Measurements from ENCODE around the genes BATF2, SNX15, ZNHIT2 and POLA2.

- RRBS: no CpG with 5 or more reads among the region's 14 CpGs
These were observed 19.2 kb upstream of the EHD1 start for GRCh38 chr11:64897519-64898024.

DNA sequence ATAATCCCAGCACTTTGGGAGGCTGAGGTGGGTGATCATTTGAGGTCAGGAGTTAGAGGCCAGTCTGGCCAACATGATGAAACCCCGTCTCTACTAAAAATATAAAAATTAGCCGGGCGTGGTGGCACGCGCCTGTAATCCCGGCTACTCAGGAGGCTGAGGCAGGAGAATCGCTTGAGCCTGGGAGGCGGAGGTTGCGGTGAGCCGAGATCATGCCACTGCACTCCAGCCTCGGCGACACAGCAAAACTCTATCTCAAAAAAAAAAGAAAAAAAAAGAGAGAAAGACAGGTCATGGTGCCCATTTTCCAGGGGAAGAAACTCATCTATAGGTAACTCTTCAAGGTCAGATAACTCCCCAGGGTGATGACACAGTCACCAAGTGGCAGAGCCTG is 8.7 kb downstream of the ATG2A start:
- RRBS: no CpG with 5 or more reads among the region's 12 CpGs

GRCh38 chr11:64925174-64925687 is 742 bp downstream of the PPP2R5B start:
- RRBS: 8% methylated on average over 1 of the region's 10 CpGs

GRCh38 chr11:64971681-64971895 is 320 bp downstream of the MAJIN start:
- RRBS: 13% methylated on average over 12 of the region's 16 CpGs

GRCh38 chr11:64996693-64997332 is at the start of gene BATF2:
Gene BATF2, minus strand, starts transcription at chr11:64996971.
- RRBS: no CpG with 5 or more reads among the region's 11 CpGs

DNA sequence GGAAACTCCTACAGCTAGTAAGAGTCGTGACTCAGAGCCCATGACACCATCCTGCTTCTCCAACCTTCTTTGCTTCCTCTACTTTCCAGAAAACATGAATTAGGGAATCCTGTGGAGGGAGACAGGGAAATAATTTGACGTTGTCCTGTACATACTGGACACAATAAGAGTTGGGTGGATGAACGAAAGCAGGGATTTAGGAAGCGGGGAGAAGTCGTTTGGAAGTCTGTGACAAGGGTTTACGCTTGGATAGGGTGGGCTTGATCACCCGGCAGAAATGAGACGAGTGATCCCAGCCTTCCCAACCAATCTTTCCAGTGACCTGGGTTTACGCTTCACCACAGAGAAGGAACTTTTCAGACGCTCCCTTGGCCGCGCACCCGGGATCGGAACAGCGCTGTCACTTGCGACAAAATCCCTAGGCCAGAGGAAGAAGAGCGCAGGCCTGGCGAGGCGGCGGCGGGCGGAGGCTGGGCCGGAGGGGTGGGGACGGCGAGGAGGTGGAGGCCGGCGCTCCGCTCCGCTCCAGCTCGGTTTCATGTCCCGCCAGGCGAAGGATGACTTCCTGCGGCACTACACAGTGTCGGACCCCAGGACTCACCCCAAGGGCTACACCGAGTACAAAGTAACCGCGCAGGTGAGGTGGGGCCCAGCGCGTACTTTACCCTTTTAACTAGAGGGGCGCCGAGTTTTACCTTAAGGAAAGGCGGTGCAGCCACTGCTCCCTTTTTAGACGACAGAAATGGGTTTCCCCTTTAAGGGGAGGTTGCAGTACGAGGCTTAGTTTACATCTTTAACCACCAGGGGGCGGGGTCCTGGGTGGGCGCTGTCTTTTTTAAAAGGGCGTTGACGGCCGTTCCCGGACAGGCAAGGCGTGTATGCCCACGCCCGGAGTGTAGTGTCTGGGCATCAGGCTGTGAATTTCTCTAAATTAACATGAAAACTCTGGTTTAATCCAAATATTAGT is at the start of gene SNX15:
Gene SNX15, plus strand, starts transcription at position 440 of the 967 bp plus-strand sequence.
- RRBS: under 1% methylated on average over 15 of the region's 53 CpGs

GRCh38 chr11:65117274-65118218 is at the start of gene ZNHIT2:
Gene ZNHIT2, minus strand, starts transcription at chr11:65117701.
- RRBS: 2% methylated on average over 48 of the region's 89 CpGs

DNA sequence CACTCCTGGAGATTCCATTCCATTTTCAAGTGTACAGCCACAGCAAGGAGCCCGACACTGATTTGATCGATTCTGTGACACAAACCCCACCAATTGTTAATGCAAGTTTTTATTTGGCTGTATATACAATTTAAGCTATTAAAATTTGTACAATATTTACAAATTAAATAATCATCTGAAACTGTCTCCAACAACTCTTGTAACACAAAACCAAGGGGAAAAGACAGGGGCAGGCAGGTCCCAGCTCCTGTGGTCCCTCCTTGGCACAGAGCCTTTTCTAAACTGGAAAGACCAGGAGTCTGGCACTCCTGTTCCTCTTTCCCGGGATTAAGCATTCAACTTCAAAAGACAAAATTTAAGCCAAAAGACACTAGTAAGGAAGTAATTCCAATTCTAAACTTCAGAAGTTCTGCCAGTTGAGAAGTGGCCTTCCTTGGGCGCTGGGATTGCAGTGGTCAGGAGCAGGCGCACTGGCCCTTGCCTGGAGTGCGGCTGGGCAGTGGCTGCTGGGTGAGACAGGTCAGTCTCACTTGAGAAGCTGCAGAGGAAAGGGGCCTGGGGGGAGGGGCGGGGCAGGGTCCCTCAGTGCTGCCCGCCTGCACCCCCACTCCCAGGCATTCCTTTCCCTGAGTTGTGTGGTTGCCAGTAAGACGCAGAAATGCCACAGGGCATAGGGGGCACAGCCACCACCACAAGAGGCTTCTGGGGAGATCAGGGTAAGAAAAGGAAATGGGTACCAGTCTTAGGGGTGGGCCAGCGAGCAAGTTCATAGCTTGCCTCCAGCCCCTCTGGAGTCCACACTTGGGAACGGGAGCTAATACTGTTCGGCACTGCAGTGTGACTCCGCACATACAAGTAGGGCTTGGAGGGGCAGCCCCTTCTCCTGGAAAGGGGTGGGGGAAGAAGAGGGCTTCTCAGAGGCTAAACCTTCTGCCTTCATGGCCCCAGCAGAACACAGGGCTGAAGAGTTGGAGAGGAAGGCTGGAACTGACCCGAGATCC is 5.4 kb downstream of the MRPL49 start:
- RRBS: no CpG with 5 or more reads among the region's 14 CpGs

- RRBS: no CpG with 5 or more reads among the region's 5 CpGs
These were observed 4.7 kb upstream of the SPDYC start for GRCh38 chr11:65165276-65165719.

DNA sequence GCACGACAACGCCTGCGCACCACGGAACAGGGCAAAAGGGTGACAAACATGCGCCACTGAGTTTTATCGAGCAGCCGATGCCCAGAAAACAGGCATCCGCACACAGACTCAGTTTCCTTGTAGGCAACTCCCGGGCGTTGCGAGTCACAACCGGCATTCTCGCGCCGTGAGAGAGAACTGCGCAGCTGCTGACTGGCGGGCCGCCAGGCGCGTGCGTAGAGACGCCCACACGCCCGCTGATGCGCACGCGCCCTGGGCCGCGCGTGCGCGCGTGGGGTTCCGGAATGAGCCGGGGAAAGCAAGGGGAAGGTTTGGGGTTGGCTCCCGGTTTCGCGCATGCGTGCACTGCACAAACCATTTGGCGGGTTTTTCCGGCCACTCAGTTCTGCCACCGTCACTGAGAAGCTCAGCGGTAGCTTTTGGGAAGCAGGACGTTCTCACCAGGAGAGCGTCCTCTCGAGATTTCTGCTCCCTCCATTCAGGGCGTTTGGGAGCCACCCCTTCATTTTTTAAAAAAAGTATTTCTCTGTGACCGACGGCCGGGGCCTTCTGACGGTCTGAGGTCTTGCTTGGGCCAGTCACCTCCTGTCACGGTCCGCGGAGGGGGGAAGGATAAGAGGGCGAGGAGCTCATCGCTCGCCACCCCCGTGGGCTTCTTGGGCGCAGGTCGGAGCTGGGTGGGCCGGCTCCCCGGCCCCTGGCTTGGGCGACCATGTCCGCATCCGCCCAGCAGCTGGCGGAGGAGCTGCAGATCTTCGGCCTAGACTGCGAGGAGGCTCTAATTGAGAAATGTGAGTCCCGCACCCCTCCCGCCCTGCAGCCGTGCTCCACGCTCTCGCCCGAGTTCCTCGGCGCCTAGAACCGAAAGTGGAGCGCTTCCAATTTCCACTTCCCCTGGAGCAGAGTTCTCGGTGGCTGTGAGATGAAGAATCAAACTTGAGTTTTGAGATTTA is at the start of gene POLA2:
Gene POLA2, plus strand, starts transcription at position 382 of the 953 bp plus-strand sequence.
- RRBS: 4% methylated on average over 3 of the region's 79 CpGs

DNA sequence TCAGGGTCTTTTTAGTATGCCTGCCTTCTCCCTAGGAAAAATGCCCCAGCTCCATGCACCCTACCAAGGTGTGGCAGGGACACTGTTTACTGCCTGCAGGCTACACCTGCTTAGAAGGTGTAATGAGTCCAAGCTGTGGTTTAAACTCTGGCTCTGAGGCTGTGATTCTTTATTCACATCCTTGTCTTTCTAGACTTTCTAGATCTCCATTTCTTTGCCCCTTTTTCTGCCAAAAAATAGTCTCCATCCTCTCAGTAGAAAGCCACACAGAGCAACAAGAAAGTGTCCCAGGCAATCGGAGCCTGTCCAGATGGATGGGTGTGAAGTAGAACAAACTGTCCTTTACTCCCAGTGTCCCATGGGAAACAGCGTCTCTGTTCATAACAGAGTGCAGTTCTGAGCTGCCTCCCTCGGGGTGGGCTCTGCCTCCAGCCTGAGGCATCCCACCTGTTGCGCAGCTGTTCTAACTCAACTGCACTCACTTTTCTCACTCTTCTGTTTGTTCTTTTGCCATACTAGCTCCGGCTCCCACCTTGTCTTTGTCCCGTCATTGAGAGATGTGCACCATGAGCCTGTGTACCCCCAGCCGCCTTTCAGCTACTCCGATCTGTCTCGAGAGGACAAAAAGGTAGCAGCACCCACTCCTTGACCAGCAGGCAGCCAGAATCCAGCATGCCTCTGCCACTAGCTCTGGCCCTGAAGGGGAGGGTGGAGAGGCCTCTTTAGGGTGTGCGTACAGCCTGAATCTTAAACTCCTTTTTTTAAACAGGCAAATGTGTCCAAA is 20.8 kb upstream of the CDC42EP2 start:
- RRBS: no CpG with 5 or more reads among the region's 10 CpGs

- RRBS: 11% methylated on average over 2 of the region's 44 CpGs
These were observed 421 bp downstream of the DPF2 start for GRCh38 chr11:65333973-65334572.

DNA sequence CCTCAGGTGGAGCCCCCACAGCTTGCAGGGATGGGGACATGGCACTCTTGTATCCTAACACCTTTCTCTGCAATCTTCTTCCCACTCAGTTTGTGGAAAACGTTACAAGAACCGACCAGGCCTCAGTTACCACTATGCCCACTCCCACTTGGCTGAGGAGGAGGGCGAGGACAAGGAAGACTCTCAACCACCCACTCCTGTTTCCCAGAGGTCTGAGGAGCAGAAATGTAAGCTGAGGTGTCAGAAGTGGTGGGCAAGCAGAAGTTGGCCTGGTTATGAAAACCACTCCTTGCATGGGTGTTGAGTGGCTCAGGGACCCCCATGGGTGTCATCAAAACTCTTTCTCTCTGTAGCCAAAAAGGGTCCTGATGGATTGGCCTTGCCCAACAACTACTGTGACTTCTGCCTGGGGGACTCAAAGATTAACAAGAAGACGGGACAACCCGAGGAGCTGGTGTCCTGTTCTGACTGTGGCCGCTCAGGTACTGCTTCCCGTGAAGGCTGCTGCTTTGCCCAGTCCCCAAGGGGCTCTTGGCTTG is 8.9 kb upstream of the TIGD3 start:
- RRBS: no CpG with 5 or more reads among the region's 7 CpGs

- RRBS: 8% methylated on average over 4 of the region's 11 CpGs
These were observed 4.3 kb downstream of the FRMD8 start for GRCh38 chr11:65390715-65391101.

- RRBS: 98% methylated on average over 3 of the region's 12 CpGs
These were observed 6.2 kb downstream of the FRMD8 start for GRCh38 chr11:65392436-65393220.

GRCh38 chr11:65429683-65430496 is 43.5 kb downstream of the FRMD8 start:
- RRBS: no CpG with 5 or more reads among the region's 10 CpGs

DNA sequence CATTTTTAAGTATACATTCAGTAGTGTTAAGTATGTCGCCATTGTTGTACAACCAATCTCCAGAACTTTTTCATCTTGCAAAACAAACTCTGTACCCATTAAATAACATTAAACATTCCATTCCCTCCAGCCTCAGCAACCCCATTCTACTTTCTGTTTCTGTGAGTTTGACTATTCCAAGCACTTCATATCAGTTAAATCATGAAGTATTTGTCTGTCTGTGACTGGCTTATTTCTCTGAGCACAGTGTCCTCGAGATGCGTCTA is 44.4 kb downstream of the FRMD8 start:
- RRBS: no CpG with 5 or more reads among the region's 3 CpGs

GRCh38 chr11:65440128-65440461 is 53.7 kb downstream of the FRMD8 start:
- RRBS: no CpG with 5 or more reads among the region's 5 CpGs

DNA sequence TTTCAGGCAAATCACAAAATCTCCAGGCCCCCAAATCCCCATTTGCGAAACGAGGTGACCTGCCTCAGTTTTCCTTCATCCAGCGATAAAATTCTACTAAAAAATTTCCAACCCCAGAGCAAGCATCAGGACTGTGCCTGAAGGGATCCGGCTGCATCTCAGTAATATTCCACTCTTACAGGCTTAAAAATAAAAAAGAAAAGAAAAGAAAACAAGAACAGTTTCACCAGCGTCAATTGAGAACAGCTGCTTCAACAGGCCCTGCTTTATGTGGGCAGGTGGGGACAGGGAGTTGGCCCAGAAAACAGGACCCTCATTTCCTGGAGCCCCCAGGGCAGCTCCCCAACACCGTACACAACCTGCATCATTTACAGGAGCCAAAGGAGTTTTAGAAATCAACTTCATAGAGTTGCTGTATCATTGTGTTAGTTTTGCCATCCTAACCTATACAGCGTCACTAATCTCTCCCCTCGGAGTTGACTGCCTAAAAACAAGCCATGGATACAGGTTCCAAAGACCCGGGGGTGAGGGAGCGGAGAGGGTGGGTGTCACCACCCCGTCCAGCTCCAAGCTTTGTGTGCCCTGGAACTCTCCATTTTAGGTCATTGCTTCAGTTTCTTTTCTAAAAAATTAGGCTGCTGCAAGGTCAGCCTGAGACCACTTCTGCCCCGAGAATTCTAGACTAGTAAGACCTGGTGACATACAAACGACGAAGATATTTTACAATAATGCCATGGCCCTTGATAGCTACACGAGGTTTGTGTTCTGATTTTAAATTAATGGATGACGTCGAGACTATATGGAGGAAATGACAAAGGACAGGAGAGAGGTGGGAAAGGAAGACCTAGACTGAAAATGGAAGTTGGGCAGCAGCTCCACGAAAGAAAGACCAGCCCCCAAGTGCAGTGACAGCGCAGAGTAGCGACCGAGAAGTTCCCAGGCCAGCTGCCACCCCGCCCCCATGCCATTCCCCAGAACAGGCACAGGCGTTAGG is 28.1 kb upstream of the SCYL1 start:
- RRBS: no CpG with 5 or more reads among the region's 23 CpGs

GRCh38 chr11:65499187-65499944 is 25.5 kb upstream of the SCYL1 start:
- RRBS: no CpG with 5 or more reads among the region's 13 CpGs